Bronchus (tissue), 1 donor: ENCODE results near the genes POTEE, MZT2A and CCDC74A.

GRCh38 chr2:130864731-130865433 is 28.2 kb downstream of the ARHGEF4 start:
- PRO-cap = no peak

- PRO-cap = no peak
These were observed 101.4 kb downstream of the FAM168B start for GRCh38 chr2:130991848-130992206.

- PRO-cap = no peak
These were observed 46.1 kb downstream of the FAM168B start for GRCh38 chr2:131046906-131047809.

DNA sequence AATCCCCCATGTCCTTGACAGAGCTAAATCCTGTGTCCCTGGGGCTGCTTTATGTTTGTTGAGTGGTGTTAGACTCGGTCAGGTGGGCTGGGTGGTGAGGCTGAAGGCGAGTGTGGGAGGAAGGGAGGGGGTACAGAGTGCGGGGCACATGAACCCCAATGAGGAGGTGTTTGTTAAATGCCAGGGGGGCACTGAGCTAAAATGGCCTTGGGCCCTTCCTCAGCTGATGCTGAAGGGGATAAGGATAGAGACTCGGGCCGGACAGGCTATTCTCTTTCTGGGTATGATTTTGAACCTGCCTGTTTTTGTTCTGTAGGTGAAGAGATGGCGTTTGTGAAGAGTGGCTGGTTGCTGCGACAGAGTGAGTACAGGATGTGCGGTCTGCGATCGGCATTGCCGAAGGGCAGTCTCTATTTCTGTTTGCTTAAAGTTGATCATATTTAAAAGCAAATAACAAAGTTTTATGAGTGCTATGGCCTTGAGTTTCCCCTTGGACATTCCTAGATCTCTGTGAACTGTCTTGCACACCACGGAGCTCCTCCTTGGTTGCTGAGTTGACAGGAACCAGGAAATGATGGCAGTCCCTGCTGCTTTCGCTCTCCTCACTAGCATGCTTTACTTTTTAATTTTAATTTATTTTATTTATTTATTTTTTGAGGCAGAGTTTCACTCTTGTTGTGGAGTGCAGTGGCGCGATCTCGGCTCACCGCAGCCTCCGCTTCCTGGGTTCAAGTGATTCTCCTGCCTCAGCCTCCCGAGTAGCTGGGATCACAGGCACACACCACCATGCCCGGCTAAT is 15.7 kb downstream of the PLEKHB2 start:
- PRO-cap = no peak

DNA sequence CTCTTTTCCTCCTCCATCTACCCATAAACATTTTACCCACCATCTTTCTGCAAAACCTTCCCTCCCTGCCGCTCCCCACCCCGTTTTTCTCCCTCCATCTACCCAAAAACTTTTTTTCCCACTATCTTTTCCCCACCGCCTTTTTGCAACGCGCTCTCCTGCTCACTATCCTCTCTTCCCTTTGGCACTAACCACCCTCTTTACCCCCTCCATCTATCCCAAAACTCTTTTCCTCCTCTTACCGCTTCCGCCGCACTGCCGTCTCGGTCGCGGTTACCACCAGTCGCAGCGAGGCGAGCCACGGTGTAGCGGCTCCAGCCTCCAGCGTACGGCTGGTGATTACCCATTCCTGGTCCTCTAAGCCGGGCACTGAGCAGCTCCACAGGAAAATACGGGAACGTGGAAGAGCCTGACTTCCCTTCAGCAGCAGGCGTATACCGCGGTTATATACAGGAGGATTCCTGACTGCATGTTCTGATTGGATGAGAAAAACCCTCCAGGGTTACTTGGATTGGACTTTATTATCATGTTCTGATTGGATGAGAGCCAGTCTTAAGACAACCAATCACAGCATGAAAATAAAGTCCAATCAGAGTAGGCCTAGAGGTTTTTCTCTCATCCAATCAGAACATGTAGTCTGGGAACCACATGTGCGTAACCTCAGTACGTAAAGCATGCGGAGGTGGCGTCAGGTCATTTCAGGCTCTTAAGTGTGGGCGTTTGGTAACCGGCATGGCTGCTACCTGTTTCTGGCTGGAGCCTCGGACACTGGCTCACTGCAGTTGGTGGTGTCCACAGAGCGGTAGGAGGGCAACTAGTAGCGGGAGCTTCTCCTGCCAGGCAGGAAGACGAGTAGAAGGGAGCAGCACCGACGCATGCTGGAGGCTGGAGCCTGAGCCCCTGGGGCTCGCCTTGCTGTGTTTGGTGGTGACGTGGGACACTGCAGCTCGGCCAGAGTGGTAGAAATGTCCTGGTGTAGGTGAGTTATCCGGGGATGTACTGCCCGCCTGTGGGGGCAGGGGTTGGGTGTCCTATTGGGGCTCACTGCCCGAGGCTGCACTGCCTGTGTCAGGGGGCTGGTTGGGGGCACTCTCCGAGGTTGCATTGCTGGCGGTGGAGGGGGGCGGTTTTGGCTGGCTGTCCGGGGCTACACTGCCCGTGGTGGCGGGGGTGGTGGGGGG is at the start of gene POTEE:
POTEE (plus strand) TSS at position 696 of the 1,181 bp plus-strand sequence.
- PRO-cap = no peak

DNA sequence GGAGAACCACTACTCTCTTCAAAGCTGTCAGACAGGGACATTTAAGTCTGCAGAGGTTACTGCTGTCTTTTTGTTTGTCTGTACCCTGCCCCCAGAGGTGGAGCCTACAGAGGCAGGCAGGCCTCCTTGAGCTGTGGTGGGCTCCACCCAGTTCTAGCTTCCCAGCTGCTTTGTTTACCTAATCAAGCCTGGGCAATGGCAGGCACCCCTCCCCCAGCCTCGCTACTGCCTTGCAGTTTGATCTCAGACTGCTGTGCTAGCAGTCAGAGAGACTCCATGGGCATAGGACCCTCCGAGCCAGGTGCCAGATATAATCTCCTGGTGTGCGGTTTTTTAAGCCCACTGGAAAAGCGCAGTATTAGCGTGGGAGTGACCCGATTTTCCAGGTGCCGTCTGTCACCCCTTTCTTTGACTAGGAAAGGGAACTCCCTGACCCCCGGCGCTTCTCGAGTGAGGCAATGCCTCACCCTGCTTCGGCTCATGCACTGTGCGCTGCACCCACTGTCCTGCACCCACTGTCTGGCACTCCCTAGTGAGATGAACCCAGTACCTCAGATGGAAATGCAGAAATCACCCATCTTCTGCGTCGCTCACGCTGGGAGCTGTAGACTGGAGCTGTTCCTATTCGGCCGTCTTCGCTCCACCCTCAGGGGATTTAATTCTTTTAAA is 16.8 kb downstream of the RAB6D start:
- PRO-cap = no peak

GRCh38 chr2:131394218-131394512 is 30.2 kb upstream of the RAB6D start:
- PRO-cap = no peak

DNA sequence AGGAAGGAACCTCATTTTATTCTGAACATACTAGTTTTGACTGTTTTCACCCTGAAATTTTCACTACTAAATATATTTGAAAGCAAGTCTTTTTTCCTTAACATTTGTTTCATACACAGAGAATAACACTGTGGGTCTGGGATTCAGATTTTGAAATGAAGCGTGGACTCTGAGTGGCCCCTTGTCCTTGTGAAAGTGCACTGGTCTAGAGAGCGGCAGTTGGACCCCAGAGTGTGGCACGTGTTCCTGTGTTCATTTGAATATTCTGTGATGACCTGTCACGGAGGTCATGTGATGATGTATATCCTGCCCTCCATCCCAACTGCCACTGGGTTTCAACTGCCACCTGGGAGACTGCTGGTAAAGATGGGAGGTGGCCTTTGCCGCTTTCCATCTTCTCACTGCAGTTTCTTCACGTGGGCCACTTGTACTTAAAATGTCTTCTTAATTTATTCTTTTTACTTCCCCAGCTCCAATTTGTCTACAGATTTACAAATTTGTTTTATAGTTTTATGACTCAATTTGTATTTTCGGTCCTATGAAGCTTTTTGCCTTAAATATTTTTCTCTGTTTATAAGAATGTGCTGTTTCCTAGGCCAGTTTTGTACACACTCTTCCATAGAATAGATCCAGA is 38.7 kb upstream of the RAB6D start:
- PRO-cap = no peak

DNA sequence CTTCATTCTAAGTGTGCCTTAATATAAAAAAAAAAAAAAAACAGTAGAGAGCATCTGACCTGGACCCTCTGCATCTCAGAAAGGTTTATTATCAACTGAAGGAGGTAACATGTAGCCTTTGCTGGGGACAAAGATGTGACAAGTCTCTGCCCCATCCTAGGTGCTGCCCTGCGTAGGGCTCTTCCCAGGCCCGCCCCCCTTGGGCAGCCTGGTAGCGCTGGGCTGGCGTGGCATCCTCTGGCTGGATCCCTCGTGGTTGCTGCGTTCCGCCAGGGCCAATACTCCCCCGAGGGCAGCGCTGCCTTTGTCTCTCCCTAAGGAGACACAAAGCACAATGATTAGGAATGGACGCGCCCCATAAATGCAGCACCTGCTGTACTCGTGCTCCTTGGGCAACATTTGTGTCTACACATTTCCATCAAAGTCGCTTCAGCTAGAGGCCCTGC is 8.0 kb downstream of the TUBA3D start:
- PRO-cap = no peak

GRCh38 chr2:131491899-131492650 is at the start of gene MZT2A:
Gene MZT2A (minus strand): TSS chr2:131492397.
- PRO-cap = bidirectional peak, plus-strand start at chr2:131492463, minus-strand start at chr2:131492390

DNA sequence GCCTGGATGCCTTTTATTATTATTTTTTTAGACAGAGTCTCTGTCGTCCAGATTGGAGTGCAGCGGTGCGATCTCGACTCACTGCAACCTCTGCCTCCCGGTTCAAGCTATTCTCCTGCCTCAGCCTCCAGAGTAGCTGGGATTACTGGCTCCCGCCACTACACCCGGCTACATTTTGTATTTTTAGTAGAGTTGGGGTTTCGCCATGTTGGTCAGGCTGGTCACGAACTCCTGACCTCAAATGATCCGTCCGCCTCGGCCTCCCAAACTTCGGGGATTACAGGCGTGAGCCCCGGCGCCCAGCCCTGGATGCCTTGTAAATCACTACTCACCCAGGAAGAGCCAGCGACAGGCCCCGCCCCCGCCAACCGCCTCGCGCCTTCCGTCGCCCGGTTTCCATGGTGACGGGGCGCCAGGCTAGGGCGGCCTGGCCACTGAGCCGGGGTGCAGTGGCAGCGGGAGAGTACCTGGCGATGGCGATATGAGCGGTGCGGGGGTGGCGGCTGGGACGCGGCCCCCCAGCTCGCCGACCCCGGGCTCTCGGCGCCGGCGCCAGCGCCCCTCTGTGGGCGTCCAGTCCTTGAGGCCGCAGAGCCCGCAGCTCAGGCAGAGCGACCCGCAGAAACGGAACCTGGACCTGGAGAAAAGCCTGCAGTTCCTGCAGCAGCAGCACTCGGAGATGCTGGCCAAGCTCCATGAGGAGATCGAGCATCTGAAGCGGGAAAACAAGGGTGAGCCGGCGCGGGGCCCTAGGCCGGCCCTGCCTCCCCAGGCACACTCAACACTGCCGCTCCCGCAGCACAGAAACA is at the start of gene CCDC74A:
CCDC74A (plus strand) TSS at position 399 of the 809 bp plus-strand sequence.
- PRO-cap = no peak

DNA sequence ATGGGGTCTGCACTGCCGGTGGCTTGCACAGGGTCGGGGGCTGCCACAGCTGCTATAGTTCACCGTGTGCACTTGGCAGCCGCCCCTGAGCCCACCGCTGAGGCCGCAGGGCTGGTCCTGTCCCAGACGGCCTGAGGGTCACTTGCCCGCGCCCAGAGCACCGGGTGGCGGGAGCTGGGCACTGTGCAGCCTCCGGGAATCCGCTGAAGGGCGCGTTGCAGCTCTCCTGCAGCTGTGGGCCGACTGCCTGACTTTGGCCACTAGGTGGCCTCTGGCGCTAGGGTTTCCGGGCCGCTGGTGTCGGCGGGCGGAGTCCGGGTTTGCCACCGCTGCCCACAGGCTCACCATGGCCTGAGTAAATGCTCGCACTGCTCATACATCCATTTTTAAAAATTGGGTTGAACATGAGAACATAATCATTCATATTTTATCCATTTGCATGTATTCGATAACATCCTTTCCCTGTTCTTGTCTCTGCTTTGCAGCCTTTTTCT is 146.2 kb downstream of the CCDC74A start:
- PRO-cap = no peak

- PRO-cap = unidirectional peak, plus-strand start at chr2:131681859
These were observed 154.0 kb downstream of the CCDC74A start for GRCh38 chr2:131681791-131682059.

GRCh38 chr2:132162125-132162549 is 385 bp upstream of the ANKRD30BL start:
- PRO-cap = no peak

- PRO-cap = no peak
These were observed 95.3 kb upstream of the ANKRD30BL start for GRCh38 chr2:132257009-132257526.

GRCh38 chr2:132494660-132495176 is 78.1 kb downstream of the GPR39 start:
- PRO-cap = no peak

DNA sequence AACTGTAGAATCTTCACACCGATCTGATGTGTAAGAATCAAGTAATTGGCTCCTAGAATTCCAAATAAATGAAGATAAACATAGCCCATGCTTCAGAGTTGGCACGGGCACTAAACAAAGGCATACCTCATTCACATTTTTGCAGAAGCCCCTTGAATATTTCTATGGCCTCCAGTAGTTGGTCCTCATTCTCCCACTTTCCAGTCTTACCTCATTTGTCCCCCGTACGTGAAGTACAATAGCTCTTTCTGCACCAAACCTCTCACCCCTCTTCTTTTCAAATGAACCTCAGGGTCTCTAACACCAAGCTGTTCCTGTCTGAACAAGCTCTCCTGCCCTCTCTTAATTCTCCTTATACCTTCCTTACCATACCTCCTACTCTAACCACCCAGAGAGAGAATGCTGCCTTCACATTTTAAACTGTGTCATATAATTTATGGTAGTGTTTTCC is 418.2 kb upstream of the LYPD1 start:
- PRO-cap = no peak

- PRO-cap = no peak
These were observed 1.3 kb downstream of the NCKAP5 start for GRCh38 chr2:133566760-133567585.

GRCh38 chr2:133576666-133577082 is 8.4 kb upstream of the NCKAP5 start:
- PRO-cap = no peak

GRCh38 chr2:133579200-133579681 is 11.0 kb upstream of the NCKAP5 start:
- PRO-cap = no peak